Measurements from ENCODE around the genes ALDH1L2, CKAP4 and MTERF2.

DNA sequence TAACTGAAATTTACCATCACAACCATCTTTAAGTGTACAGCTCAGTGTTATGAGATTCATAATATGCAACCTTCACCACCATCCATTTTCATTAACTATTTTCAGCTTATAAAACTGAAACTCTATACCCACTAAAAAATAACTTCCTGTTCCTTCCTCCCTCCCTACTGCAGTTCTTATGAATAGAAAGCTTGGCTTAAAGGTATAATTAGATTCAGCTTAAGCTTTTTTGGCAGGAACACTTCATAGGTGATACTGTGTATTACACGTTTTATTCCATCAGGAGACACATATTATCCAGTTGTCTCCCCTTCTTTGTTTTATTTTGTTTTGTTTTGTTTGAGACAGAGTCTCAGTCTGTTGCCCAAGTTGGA lies 45.0 kb downstream of the NOPCHAP1 start:
- RRBS = no CpG with 5 or more reads among the region's 1 CpG
CAGE:
- cytosol, long polyA plus RNA = no peak
- long polyA plus RNA = no peak
- nucleus, long polyA plus RNA = no peak

DNA sequence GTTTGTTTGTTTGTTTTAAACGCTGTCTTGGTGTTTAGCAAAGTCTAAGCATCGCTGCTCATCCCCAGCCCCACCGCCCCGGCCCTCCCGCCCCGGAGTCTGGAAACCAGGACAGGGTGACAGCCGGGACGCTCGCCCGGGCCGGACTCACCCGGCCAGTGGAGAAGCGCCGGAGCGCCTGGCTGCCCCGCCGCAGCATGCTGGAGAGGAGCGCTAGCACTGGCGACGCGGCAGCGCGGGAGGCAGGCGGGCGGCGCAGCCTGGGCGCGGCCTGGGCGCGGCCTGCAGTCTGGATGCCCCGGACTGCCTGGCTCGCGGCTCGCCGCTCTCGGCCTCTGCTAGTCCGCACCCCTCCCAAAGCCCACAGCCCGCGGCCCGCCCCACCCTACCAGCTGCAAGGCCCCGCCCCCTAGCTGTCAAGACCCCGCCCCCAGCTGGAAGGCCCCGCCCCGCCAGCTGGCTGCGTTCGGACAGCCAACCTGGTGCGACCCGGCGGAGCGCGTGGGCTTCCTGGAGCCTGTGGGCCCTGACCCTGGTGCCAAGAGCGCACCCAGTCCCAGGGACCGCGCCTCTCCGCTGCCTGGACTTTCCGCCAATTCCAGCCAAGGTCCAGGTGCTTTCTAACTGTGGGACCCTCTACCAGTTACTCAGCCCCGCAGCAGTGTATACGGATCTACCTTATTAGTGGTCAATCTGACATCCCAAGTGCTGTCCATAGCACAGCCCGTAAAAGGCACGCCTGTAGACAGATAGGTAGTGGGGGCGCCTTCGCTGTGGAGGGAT lies at the start of gene ALDH1L2:
TSS of gene ALDH1L2 (minus strand) at position 221 of the 783 bp plus-strand sequence.
- RRBS = no CpG with 5 or more reads among the region's 62 CpGs
CAGE:
- cytosol, long polyA plus RNA = no peak
- long polyA plus RNA = no peak
- nucleus, long polyA plus RNA = no peak

GRCh38 chr12:105107075-105107478 lies 454 bp upstream of the WASHC4 start:
- RRBS = no CpG with 5 or more reads among the region's 17 CpGs
CAGE:
- cytosol, long polyA plus RNA = no peak
- long polyA plus RNA = no peak
- nucleus, long polyA plus RNA = no peak

DNA sequence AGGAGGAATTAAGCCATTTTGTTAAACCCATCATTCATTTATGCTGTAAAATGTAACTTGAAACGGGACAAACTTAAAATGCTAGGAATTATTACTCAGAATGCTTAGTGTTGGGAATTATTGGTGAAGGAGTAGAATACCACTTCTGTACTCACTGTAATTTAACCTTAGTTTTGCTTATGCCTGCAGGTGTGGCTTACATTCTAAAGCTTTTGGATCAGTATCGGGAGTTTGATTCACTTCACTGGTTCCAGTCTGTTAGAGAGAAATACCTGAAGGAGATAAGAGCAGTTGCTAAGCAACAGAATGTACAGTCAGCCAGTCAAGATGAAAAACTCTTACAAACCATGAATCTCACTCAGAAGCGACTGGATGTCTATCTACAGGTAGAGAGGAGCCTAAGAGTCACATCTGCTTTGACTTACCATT lies 56.4 kb downstream of the WASHC4 start:
- RRBS = no CpG with 5 or more reads among the region's 3 CpGs
CAGE:
- cytosol, long polyA plus RNA = no peak
- long polyA plus RNA = no peak
- nucleus, long polyA plus RNA = no peak

DNA sequence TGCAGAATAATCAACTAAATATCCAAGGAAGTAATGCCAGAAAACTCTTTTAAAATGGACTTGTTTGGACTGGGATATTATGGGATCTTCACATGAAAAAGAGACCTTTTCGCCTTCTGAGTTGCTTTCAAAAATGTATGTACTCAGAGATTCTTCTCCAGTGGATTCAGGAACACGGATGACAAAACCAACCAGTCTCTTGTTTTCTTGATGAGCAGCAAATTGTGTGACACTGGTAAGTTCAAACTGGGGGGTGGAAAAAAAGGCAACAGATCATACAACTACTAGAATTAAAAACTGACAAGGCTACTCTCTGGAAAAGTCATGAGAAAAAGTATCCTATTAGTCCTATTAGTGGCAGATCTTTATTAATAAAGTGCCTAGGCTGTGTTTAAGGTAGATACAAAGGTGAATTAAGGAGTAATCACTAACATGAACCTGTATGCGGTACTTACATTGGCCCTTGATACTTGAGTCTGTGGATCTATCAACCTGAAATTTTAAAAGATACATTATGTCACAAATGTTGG lies 59.1 kb downstream of the APPL2 start:
- RRBS = no CpG with 5 or more reads among the region's 3 CpGs
CAGE:
- cytosol, long polyA plus RNA = no peak
- long polyA plus RNA = no peak
- nucleus, long polyA plus RNA = no peak

GRCh38 chr12:105231230-105232132 lies 4.5 kb downstream of the APPL2 start:
- RRBS = no CpG with 5 or more reads among the region's 8 CpGs
CAGE:
- cytosol, long polyA plus RNA = no peak
- long polyA plus RNA = no peak
- nucleus, long polyA plus RNA = no peak

GRCh38 chr12:105331309-105331744 lies 836 bp downstream of the C12orf75 start:
- RRBS = no CpG with 5 or more reads among the region's 8 CpGs
CAGE:
- cytosol, long polyA plus RNA = no peak
- long polyA plus RNA = no peak
- nucleus, long polyA plus RNA = no peak

DNA sequence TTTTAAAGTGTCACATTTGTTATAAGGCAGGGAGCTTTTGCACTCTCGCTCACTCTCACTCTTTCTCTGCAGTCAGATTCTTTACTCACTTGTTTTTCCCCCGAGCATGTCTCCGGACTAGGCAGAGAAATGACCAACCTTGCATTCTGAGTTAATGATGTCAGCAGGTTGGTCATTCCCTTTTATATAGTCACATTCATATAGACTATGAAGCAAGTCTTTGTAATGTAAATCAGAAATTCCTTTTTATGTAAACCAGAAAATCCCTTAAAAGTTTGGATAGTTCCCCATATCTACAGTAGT lies 4.1 kb downstream of the C12orf75 start:
- RRBS = no CpG with 5 or more reads among the region's 3 CpGs
CAGE:
- cytosol, long polyA plus RNA = no peak
- long polyA plus RNA = no peak
- nucleus, long polyA plus RNA = no peak

GRCh38 chr12:105737925-105738629 lies 400.7 kb downstream of the NUAK1 start:
- RRBS = no CpG with 5 or more reads among the region's 12 CpGs
CAGE:
- cytosol, long polyA plus RNA = no peak
- long polyA plus RNA = no peak
- nucleus, long polyA plus RNA = no peak

DNA sequence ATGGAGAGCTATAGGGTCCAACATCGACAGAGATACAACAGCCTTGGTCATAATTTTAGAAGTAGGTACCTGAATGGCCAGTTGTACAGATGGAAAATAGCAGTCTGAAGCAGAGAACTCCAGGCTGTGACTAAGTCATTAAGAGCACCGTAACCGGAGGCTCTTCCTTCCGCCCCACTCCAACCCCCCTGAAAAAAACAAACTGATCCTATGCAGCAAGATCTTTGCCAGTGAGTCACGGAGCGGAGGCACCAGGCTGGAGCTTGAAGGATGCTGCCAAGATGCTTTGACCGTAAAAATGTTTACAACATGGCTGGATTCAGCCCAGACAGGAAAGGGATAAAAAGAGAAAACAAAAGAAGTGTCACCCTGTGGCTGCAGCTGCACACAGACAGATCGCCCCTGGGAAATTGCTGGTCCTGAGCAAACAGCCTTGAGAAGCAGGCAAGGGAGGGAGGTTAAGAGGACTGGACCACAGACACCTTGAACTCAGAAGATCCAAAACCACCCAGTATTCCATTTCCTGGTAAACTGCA lies 204.5 kb downstream of the NUAK1 start:
- RRBS = no CpG with 5 or more reads among the region's 8 CpGs
CAGE:
- cytosol, long polyA plus RNA = no peak
- long polyA plus RNA = no peak
- nucleus, long polyA plus RNA = no peak

DNA sequence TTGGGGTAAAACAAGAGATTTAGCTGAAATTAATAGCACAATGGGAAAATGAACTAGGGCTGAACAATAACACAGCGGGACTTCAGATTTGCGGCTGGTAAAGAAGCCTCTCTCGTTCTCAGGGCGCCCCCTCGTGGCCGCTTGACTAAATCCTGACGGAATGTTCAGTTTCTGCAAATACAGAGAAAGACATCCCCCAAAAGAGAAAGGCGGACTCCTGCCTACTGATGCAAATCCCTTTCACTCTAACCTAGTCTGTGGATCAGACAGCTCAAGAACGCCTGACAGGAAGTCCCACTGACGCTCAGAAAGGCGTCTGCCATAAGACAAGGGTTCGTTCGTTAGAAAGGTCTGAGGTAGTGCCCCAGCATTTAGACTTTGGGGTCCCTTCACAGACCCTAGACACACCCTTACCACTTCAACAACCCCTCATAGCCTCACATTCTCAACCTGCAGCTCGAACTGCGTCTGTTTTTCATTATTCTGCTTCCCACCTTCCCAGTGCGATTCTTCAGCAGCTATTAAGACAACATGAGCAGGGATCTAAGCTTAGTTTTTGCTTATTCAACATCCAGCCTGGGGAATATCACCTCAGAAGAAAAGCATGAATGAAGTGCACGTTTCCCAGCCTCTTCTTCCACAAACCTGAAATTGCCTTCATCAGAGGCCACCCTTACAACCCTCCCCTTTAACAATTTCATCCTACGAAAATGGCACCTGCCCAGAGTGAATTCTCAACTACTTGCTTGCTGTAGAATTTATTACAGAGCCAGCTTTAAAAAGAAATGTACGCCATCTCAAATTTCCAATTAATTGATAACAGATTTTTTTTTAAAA lies 2.3 kb downstream of the NUAK1 start:
- RRBS = no CpG with 5 or more reads among the region's 19 CpGs
CAGE:
- cytosol, long polyA plus RNA = no peak
- long polyA plus RNA = no peak
- nucleus, long polyA plus RNA = no peak

- RRBS = 1% methylated on average over 29 of the region's 151 CpGs
CAGE:
- cytosol, long polyA plus RNA = start-site peak on the minus strand at chr12:106247382-106247708, 286 and 132 reads in 2 replicates; start-site peak on the minus strand at chr12:106247921-106248016, 176 and 124 reads in 2 replicates
- long polyA plus RNA = start-site peak on the minus strand at chr12:106247397-106247590, 134 and 260 reads in 2 replicates; start-site peak on the minus strand at chr12:106247980-106248006, 68 and 116 reads in 2 replicates
- nucleus, long polyA plus RNA = no peak
Measured at GRCh38 chr12:106247199-106248240, at the start of gene CKAP4. Gene CKAP4 (minus strand): TSS chr12:106248020.

DNA sequence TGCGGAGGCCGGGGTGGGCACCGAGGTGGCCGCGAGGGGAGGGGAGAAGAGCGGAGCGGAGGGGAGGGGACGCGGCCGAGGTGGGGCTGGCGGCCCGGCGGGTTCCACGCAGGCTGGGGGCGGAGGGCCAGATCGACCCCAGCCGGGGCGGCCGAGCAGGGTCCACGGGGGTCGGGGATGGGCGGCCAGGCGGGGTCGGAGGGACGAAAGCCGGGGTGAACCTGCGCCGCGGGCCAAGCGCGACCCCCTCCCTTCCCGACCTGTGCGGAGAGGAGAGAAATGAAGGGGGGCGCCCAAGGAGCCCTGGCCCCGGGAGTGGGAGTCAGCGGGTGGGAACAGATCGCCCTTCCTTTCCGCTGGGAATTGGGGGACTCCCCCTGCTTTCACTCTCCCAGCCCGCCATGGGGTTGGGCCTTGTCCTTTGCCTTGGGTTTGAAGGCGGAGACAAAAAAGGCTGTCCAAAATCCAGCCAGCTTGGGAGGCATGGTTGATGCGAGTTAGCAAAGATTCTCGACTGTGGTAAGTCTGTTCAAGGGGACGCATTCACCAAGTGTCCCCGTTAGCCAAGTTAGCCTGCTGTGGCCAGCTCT lies 516 bp upstream of the CKAP4 start:
- RRBS = 2% methylated on average over 30 of the region's 44 CpGs
CAGE:
- cytosol, long polyA plus RNA = no peak
- long polyA plus RNA = no peak
- nucleus, long polyA plus RNA = no peak

GRCh38 chr12:106345588-106346277 lies 11.8 kb upstream of the POLR3B start:
- RRBS = no CpG with 5 or more reads among the region's 5 CpGs
CAGE:
- cytosol, long polyA plus RNA = no peak
- long polyA plus RNA = no peak
- nucleus, long polyA plus RNA = no peak

- RRBS = no CpG with 5 or more reads among the region's 10 CpGs
CAGE:
- cytosol, long polyA plus RNA = no peak
- long polyA plus RNA = no peak
- nucleus, long polyA plus RNA = no peak
Measured at GRCh38 chr12:106766232-106766936, 8.1 kb upstream of the RIC8B start.

DNA sequence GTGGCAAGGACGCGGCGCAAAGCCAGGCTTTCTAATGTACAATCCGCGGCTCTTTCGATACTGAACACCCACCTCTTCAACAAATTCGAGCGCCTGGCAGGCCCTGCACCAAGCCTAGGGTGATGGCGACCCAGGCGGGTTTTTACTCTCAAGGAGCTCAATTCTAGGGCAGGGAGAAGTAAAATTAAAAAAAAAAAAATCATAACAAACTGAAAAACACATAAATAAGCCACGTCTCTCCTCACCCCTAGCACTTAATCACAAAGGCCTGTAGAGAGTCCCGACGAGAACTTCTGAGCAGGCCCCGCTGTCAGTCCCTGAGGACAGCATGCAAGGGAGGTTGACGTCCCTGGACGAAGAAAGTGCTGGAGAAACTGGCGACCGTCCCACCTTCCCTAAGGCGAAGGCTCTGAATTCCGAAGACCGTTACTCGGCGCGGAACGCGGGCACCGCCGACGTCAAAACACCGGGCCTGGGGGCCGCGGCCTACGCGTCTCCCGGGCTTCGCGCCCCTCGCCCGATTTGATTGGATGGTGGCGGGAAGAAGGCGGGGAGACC lies 597 bp upstream of the TMEM263 start:
- RRBS = under 1% methylated on average over 7 of the region's 41 CpGs
CAGE:
- cytosol, long polyA plus RNA = no peak
- long polyA plus RNA = no peak
- nucleus, long polyA plus RNA = no peak

DNA sequence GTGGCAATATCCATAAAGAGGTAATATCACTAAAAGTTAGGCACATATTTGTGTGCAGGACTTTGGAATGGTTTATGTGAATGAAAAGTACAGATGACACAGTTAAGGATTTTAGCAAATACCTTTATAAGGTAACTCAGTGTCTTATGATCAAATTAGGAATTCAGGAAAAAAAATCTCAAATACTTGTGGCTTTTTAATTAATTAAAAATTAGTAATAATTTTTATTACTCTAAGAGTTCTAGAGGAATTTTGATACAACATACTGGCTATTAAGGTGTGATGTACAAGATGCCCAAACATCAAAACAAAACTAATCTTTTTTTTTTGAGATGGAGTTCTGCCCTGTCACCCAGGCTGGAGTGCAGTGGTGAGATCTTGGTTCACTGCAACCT lies 4.0 kb downstream of the TMEM263 start:
CAGE:
- cytosol, long polyA plus RNA = no peak
- long polyA plus RNA = no peak
- nucleus, long polyA plus RNA = no peak

DNA sequence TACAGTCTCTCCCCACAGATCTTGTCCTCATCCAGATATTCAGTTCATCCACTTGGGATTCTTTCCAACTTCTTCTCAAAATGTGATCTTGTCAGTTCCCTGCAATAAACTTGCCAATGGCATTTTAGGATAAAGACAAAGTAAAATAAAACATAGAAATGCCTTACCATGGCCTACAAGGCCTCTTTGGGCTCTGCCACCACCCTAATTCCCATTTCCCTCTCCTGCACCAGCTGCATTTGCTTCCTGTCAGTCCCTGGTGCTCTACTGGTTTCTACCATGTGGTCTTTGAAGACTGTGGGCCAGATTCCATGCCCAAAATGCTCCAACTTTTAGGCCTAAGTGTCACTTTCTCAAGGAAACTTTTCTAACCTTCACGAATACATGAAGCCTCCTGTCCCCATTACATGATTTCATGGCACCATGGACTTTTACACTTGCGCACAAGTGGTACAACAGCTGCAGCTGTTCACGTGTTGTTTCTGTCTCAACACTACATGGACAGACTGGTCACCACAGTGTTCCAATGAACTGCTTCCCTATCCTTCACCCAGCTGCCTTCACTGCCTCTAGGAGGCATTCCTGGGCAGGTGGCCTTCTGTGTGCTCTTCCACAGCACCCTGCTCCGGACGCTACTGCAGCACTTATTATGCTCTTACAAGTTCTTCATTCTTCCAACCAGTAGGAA lies 1.7 kb downstream of the MTERF2 start:
- RRBS = no CpG with 5 or more reads among the region's 5 CpGs
CAGE:
- cytosol, long polyA plus RNA = no peak
- long polyA plus RNA = no peak
- nucleus, long polyA plus RNA = no peak

DNA sequence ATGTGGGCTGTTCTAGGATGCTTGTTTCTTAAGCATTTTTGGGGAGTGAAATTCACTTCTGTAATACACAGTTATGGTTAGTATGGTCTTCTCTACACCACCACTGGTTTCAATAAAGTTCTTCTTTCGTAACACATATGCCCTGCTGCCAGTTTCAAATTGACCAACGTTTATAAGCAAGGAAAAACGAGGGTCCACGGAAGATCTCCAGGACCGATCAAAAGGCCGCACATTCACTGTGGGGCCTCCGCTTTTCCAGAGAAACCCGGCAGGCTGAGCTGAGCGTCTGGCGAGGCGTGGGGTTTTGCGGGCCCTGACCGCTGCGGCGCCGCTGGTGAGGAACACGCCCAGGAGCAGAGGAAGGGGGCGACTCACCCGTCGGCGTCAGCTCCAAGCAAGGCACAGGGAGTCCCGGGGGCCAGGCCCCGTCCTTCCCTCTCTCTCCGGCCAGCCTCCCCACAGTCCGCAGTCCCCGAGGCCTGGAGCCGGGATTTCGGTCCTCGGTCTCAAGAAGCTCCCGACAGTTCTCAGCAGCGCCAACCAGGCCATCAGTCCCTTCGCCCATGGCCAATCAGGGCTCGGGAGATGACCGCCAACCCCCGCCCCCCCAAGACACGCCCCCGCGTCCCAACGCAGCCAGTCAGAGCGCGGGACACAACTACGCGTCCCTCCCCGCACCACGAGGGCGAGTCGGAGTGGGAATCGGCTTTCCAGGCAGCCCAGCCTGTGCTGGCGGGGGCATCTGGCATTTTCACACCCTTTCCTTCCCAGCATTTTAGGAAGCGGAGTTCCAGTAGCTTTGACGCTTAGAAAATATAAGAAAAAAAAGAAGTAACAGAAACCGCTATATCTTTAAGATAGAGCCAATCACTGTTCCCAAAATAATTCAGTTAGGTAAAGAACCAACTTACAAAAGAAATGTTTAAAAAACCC lies at the start of gene MTERF2:
TSS of gene MTERF2 (minus strand) at position 553 of the 933 bp plus-strand sequence.
- RRBS = 1% methylated on average over 4 of the region's 52 CpGs
CAGE:
- cytosol, long polyA plus RNA = no peak
- long polyA plus RNA = no peak
- nucleus, long polyA plus RNA = start-site peak on the minus strand centred at position 513 of the sequence, 39 bp wide, 77 and 239 reads in 2 replicates

DNA sequence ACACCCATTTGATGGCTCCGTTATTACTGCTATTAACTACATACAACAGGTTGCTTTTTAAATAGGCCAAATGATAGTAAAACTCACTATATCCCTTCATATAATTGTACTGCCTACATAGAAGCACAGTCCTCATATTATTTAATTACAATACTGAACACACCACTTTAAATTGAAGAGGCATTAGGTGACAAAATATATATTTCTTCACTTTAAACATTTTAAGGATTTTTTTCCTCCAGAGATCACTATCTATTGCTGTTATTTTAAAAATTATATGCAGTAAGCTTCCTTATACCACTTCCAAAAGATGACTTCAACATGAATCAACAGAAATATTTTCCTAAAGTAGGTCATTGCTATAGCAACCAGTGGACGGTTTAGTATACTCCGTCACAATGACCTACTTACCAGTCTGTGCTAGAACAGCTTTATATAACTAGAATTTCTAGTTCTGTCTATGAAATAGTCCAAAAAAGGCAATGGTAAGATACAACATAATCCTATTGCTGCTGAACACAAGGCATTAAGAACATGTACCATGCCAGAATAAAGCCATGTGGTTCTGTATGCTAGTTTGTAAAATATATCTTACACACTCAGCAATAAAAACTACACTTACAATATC lies 40.6 kb upstream of the MTERF2 start:
- RRBS = no CpG with 5 or more reads among the region's 3 CpGs
CAGE:
- cytosol, long polyA plus RNA = no peak
- long polyA plus RNA = no peak
- nucleus, long polyA plus RNA = no peak

Data from IMR-90 (cell line).